Choroid plexus epithelial cell (primary cell): Measurements from ENCODE around the genes GOLGA8J and KLF13.

- RRBS, result 3% methylated on average over 14 of the region's 39 CpGs
Measured at GRCh38 chr15:28107130-28107638, 8.1 kb upstream of the OCA2 start.

DNA sequence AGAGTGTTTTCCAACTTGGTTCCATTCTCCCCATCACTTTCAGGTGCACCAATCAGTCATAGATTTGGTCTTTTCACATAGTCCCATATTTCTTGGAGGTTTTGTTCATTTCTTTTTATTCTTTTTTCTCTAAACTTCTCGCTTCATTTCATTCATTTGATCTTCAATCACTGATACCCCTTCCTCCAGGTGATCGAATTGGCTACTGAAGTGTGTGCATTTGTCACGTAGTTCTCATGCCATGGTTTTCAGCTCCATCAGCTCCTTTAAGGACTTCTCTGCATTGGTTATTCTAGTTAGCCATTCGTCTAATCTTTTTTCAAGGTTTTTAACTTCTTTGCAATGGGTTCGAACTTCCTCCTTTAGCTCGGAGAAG lies 60.2 kb upstream of the OCA2 start:
- RRBS, result no CpG with 5 or more reads among the region's 6 CpGs

GRCh38 chr15:28160422-28161169 lies 61.5 kb upstream of the OCA2 start:
- RRBS, result no CpG with 5 or more reads among the region's 20 CpGs

DNA sequence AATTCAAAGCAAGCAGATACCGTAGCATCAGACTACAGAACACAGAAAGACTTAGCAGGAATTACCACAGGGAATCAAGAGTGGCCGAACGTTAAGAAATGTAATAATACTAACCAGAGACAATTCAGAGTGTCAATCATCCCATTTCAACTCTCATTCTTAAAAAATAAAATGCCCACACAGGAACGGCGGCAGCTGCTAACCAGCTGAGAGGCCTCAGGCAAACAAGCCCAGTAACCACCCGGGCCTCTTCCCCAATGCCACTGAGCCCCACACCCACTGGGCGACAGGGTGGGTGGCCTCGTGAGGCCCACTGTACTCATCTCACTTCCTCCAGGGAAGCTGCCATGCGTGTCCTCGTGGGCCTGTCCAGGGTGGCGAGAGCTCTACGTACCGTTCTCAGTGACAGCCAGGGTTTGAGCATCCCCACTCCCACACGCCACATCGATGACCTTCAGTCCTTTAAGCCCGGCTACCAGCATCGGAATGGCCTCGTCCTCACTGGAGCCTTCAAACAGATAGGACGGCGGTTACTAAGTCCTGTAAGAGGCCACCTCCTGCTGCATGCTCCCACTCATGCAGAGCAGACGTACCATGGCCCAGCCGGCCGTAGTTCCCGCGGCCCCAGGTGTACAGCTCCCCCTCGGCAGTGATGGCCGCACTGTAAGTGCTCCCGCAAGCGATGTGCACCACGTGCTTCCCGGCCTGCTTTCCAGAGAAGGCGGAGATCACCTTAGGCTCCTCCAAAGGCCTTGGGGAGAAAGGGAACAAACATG lies 56.6 kb downstream of the HERC2 start:
- RRBS, result no CpG with 5 or more reads among the region's 32 CpGs

- RRBS, result no CpG with 5 or more reads among the region's 12 CpGs
Measured at GRCh38 chr15:28948351-28948929, 62.7 kb downstream of the APBA2 start.

DNA sequence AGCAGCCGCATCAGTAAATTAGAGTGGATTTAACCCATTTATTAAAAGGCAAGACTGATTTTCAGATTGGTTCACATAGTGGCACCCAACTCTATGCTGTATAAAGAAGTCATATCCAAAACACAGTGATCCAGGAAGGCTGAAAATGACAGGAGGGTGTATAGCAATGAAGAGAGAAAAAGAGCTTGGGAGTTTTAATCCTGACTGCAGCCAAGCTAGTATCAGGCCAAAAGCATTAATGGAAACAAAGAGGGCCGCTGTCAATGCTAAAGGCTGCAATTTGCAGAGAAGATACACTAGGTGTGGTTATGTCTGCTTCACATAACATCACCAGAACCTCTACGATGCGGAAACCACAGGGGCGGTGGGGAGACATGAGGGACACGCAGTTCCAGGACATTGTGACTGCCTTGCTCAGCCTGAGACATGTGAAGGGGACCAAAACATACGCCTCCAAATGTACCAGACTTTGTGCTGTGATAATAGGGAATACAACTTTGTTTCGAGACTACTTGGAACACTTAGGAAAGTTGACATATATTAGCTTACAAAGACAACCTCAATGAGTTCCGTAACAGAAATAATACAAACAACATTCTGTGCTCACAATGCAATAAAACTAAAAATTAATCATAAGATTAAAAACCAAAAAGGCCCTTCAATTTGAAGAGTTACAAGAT lies 88.4 kb downstream of the APBA2 start:
- RRBS, result no CpG with 5 or more reads among the region's 9 CpGs

- RRBS, result no CpG with 5 or more reads among the region's 12 CpGs
Measured at GRCh38 chr15:29348227-29348780, 78.7 kb upstream of the NSMCE3 start.

GRCh38 chr15:29570157-29570853 lies 474 bp downstream of the ENTREP2 start:
- RRBS, result 1% methylated on average over 45 of the region's 107 CpGs

- RRBS, result no CpG with 5 or more reads among the region's 8 CpGs
Measured at GRCh38 chr15:29657320-29657594, 86.5 kb upstream of the ENTREP2 start.

GRCh38 chr15:29670935-29671647 lies 100.3 kb upstream of the ENTREP2 start:
- RRBS, result no CpG with 5 or more reads among the region's 10 CpGs

DNA sequence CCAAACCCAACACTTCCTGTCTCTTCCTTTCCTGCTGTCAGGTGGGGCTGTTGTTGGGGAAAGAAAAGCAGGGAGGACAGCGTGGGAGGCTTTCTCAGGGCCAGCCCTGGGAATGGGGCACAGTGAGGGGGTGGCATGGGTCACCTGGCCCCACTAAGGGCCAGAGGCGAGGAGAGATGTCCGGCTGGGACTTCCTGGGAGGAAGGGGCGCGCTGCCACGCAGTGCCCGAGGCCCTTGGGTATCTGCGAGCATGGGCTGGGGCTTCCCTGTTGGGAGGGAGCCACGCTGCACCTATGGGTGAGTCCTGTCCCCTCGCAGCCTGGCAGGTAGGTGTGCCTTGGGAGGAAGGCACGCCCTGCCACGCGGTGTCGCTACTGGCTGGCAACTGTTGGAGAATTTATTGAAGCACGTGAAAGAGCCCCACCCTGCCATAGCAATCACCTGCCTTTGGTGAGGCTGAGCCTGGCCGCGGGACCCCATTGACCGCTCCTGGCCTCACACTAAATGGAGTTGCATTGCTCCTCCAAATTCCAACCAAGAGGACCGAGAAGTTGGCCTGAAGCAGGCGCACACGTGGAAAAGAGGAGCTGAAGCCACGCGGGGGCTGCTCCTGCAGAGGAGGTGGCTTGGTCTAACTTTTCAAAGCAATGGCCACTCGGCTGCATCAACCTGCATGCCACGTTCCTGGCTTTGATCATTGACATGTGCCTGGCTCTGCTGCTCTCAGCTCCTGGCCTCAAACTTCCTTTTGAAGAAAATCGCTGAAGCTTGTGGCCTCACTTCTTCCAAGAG lies 117.2 kb upstream of the ENTREP2 start:
- RRBS, result no CpG with 5 or more reads among the region's 26 CpGs

DNA sequence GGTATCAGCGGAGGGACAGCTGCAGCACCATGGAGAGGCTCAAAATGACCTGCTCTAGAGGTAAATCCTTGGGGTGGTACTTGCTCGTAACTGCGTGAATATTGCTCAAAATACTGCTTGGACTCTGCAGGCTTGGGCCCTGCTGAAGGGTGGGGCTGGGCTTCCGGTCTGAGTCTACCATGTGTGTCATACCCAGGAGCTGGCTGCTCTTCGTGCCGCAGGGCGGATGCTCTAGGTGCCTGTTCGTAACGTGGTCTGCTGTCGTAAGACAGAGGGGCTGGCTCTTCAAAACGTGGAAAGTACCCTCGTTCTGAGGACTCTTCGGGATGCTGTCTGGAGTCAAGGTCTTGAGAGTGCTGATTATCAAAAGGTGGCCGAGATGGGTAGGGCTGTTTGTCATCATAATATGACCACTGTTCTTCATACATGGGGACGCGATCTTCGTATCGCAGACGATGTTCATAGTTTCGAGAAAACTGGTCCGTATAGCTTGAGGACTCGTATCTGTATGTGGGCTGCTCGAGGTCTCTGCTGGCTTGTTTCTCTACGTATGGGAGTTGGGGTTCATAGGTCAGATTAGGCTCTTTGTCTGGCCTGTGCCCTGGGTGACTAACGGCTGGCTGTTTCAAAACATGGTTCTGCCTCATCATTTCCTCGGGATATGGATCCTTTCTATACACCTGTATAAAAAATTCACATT lies 103.7 kb downstream of the TJP1 start:
- RRBS, result no CpG with 5 or more reads among the region's 26 CpGs

GRCh38 chr15:29720329-29721005 lies 101.8 kb downstream of the TJP1 start:
- RRBS, result no CpG with 5 or more reads among the region's 12 CpGs

- RRBS, result no CpG with 5 or more reads among the region's 8 CpGs
Measured at GRCh38 chr15:30082512-30083069, at the start of gene GOLGA8J. TSS of gene GOLGA8J (plus strand) at chr15:30082955.

DNA sequence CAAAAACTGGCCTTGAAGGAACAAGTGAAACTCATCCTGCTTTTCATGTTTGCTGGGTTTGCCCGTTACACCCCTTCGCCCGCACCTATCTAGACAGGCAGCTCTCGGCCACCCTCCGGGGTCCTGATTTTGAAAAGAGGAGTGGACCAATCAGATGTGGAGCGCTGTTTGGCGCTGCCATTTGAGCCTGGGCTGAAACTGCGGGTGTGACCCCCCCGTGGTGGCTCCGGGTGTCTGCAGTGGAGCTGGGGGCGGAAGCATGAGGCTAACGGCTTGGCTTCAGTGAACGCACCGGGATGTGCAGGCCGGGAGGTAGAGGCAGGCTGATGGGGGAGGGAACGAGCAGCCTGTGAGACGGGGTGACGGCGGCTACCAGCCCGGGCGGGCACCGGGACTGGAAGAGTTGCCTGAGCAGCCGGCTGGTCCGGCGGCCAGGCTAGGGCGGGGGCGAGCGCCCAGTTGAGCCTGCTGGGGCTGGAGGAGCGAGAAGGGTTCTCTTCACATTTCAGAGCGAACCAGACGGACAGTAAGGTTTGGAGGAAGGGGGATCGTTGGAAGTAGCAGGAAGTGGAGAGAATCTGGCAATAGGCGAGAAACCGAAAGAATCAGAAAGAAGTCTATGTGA lies 22.2 kb downstream of the GOLGA8H start:
- RRBS, result under 1% methylated on average over 4 of the region's 34 CpGs

DNA sequence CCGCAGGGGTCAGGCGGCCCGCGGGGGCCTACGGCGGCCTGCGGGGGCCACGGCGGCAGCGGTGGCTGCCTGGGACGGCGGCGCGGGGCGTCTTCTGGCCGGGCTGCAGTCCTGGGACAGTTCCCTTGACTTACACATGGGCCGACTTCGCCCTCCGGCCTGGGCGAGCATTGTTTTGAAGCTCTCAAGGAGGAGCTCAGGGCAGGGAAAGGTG lies 396 bp upstream of the MTMR10 start:
- RRBS, result 2% methylated on average over 5 of the region's 20 CpGs

DNA sequence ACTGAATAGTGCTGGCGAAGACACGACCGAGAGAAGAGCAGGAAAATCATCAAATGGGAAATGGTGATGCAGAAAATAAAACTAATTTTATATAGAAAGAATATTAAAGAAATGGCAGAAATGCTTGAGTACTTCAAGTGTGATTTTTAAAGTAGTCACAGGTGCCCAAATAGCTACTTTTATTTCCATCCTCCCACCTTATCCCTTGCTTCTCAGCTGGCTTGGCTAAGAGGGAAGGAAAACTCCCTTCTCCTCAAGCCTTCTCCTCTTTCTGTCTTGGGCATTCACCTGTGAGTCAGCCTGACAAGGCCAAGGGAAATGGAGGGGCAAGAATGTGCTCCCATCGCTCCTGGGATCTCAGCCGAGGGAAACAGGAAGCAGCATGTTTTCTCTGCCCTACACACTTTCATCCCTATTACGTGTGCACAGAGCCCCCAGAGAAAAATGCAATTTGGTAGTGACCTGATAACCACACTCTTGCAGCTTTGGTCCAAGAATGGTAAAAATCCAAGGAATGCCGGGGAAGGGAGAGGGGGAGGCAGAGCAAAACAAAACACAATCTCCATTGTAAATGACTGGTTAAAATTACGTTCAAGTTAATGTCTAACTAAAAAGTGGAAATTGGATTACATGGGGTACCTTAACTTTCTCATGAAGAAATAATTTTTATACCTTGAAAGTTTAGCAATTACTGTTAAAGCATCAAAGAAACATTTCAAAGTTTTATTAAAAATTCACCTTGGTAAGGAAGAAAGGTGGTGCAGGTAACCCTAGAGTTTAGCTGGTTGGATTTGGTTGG lies 32.9 kb upstream of the MTMR10 start:
- RRBS, result no CpG with 5 or more reads among the region's 8 CpGs

DNA sequence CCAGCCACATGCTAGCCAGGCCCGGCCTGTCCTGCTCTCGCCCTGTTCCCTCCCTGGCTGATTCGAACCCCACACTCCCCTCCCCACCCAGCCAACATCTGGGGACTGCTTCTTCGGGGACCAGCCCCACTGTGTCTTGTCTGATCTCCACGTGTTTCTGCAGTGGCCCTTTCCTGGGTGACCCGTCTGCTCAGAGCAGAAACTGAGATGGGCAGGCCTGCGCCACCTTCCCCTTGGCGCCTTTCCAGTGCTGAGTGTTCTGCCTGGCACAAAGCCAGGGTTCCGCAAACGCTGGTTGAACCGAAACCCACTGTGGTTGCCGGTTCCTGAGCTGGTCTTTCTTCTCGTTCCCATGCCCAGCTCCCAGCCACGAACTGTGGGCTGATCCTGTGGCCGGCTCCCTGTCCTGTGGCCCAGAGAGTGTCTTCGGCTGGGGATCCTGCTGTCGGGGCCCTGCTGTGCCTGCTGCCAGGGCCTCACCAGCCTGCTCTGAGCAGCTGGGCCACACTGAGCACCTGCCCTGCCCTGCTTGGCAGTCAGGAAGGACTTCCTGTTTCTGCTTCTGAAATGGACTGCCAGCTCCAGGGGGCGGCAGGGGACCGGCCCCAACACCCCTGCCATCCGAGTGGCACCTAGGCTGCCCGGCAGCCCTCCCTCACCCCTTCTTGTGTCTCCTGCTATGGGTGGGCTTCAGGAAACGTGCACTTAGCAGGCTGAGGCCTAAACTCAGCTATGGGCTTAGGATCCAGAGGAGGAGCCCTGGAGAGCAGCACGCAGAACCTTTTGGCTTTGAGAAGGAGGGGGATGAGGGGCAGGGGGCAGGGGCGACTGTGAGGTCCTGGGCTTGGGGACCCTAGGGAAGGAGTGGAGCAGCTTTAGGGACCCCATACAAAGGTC lies 62.5 kb upstream of the KLF13 start:
- RRBS, result 100% methylated on average over 1 of the region's 24 CpGs

GRCh38 chr15:31296424-31297328 lies 30.0 kb upstream of the KLF13 start:
- RRBS, result no CpG with 5 or more reads among the region's 9 CpGs

- RRBS, result 1% methylated on average over 44 of the region's 150 CpGs
Measured at GRCh38 chr15:31326605-31327545, at the start of gene KLF13. TSS of gene KLF13 (plus strand) at chr15:31326835.